A172 (cell line): ENCODE data around the gene PHF13.

DNA sequence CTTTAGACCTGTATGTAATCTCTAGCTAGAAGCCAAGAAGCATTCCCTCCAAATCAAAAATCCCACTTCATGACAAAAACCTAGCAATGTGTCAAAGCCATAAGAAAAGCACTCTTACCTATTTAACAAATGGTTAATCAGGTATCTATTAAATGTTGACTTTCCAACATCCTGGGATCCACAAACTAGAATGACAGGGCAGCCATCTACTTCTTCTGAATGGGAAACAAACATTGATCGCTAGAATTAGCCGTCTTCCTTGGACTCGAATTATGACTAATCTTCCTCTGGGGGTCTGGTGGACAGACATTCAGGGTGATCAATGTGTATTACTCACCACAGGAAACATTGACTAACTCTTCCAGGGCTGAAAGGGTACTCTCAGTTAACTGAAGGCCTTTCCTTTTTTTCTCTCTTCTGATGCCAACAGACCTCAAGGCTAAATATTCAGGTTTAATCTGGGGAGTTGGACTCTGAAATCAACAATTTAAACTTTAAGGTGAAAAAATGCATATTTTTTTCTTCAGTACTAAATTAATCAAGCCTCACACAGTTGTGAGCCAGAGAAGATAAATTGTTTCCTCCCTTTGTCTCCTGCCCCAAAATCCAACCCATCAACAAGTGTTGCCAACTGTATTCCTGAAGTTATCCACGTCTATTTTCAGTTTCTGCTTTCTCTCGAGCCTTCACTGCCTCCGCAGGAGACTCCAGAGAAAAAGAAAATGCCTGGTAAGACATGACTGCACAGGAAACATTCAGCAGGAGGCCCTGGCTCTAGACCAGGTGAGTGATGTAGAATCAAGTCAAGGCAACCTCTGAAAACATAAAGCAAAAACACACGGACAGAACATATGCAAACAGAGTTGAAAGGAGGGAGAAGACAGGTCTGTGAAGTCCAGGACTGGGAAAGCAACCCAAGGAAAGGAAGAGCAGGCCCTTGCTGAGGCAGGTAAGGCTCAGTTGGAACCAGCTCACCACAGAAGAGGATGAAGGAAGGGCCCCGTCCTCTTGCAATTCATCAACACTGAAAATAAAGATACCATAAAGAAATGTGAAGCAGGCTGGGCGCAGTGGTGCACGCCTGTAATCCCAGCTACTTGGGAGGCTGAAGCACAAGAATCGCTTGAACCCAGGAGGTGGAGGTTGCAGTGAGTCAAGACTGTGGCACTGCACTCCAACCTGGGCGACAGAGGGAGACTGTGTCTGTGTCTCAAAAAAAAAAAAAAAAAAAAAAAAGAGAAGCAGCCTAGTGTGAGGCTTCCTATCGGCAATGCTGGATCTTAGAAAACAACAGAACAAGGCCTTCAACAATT lies 9.1 kb downstream of the NOL9 start:
- RAMPAGE, long total RNA, result no peak

DNA sequence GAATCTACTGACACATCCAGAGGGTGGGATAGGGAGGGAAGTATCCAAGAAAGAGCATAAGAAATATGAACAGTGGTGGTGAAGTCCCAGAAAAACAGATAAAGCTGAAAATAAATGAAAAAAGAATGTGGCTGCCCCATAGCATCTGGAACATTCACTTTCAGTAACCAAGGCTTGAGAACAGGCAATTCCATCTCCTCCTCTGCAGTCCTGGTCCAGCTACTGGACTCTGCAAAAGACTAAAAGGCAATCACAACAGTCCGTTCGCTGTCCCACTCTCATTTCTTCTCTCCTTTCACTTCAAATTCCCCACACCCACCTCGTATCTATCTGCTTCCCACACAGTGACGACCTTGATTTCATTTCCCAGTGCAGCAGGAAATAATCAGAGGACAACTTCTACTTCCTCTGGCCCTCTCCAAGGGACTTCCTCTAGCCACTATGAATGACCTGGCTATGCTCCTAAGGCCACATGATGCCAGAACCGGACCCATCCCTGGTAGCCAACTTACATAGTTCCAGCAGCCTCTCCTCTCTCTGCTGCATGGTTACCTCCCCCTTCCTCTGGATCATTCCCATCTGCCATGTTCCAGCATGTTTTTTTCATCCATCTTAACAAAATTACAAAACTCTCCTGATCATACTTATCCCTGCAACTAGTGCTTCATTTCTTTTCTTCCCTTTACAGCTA lies 8.0 kb downstream of the NOL9 start:
- RAMPAGE, long total RNA, result no peak

DNA sequence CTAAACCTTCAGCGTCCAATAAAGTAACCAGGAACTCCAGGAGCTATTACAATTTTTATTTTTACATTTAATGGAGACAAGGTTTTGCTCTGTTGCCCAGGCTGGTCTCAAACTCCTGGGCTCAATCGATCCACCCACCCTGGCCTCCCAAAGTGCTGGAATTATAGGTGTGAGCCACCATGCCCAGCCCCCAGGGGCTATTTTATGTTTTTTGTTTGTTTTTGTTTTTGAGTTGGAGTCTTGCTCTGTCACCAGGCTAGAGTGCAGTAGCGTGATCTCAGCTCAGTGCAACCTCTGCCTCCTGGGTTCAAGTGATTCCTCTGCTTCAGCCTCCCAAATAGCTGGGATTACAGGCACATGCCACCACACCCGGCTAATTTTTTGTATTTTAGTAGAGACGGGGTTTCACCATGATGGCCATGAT lies 3.0 kb downstream of the ZBTB48 start:
- RAMPAGE, long total RNA, result no peak

GRCh38 chr1:6585713-6586240 lies 6.0 kb downstream of the ZBTB48 start:
- RAMPAGE, long total RNA, result no peak

DNA sequence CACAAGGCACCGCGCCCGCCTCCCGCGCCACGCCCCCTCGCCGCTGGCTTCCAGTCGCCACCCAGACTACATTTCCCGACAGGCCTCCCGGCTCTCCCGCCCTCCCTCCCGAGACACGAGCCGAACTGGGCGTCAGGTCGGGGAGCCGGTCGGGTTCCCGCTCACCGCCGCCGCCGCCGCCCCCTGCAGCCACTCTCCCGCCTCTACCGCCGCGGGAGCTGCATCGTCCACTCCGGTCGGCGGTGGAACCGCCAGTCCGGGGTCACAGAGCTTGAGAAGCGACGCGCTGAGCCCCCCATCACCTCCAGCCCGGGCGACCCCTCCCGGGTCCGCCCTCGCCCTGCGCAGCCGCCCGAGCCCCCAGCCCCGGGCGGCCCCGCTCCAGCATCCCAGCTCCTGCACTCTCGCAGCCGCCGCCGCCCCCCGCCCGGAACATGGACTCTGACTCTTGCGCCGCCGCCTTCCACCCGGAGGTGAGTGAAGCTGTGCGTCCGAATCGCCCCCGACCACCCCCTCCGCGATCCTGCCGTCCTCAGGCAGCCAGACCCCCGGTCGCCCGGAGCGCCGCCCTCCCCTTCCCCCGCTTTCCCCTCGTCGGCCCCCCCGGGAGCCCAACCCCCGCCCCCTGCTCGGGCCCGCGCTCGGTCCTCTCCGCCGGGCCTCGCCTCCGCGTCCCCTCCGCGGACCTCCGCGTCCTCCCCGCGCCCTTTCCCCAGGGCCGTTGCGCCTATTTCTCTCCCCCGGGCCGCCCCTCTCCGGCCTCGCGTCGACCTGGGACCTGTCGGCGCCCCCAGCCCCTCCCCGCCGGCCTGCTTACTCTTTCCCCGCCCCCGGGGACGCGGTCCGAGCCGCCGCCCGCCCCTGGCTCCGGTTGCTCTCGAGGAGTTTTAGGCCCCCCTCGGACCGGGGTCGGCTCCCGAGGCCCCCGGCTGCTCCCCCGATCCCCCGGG lies at the start of gene PHF13:
TSS of gene PHF13 (plus strand) at position 99 of the 950 bp plus-strand sequence.
- RAMPAGE, long total RNA, result no peak

DNA sequence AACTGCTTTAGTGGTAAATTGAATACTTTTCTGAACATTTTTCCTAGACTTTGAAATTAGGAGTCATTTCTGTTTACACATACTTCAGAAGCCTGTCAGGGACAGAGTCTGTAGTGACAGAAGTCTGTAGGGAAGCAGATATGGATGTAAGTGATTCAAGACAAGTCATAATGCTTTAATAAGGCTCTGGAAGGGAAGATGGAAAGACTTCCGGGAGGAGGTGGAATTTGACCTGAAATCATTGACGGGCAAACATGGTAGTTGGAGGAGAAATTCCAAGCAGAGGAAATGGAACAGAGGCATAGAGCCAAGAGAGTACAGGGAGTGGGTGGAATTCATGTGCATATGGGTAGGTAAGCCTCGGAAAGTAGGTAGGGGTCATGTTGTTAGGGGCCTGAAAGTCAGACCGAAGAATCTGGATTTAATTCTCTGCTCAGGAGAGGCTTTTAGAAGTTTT lies 22.5 kb downstream of the CAMTA1 start:
- RAMPAGE, long total RNA, result no peak

GRCh38 chr1:6822530-6822816 lies 37.2 kb downstream of the CAMTA1 start:
- RAMPAGE, long total RNA, result no peak

DNA sequence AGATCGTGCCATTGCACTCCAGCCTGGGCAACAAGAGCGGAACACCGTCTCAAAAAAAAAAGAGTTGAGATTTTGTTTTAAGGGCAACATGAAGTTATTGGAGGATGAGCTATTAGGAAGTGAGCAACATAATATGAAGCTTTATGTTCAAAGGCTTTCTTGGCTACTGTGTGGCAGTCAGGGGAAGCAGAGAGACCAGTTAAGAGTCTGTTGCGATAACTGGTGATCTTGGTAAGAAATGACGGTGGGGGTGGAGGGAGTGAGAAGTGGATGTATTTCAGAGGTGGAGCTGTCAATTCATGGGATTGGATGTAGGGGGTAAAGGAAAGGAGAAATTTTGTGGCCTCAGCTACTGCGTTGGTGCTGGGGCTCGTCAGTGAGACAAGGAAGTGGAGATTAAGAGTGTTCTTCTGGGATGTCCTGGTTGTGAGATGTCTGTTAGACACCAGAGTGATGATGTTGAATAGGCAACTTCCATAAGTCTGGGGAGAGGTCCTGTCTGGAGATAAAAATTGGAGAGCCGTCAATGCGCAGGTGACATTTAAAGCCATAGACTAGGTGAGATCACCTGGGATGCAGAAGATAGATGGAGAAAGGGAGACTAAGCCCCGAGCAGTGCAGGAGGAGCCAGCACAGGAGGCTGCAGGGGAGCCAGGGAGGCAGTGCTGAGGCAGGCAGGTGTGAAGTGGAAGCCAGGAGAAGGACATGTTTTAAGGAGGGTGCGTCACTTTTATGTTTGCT lies 55.1 kb downstream of the CAMTA1 start:
- RAMPAGE, long total RNA, result no peak

DNA sequence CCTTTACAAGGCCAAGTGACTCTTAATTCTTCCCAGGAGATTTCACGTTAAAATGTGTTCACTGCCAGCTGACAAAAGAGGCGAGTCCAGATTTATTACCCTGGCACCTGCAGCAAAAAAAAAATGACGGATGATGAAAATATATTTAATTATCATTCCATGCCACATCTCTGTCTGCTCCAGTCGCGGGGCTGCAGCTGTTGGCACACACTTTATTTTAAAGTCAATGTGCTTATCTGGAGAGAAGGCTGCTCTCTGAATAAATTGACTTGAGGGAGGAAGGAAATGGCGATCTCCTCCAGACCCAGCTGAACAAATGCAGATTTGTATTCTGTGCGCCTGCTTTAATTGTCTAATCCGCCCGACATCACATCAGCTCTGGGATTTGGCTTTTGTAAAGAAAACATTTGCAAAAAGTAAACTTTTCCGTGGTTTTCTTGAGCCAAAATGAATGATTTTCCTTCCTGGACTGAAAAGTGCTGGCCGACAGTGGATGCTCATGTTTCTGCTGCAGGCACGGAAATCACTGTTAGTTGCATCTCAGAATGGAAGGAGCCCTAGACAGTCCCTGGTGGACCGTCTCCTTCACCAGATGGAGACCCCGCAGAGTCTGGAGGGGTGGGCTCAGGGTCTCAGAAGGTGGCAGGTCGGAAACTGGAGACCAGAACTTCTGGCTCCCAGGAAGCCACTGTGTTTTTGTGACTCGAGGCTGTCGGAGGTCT lies 150.2 kb downstream of the CAMTA1 start:
- RAMPAGE, long total RNA, result no peak

- RAMPAGE, long total RNA, result no peak
These were observed 467.5 kb downstream of the CAMTA1 start for GRCh38 chr1:7252619-7253299.

DNA sequence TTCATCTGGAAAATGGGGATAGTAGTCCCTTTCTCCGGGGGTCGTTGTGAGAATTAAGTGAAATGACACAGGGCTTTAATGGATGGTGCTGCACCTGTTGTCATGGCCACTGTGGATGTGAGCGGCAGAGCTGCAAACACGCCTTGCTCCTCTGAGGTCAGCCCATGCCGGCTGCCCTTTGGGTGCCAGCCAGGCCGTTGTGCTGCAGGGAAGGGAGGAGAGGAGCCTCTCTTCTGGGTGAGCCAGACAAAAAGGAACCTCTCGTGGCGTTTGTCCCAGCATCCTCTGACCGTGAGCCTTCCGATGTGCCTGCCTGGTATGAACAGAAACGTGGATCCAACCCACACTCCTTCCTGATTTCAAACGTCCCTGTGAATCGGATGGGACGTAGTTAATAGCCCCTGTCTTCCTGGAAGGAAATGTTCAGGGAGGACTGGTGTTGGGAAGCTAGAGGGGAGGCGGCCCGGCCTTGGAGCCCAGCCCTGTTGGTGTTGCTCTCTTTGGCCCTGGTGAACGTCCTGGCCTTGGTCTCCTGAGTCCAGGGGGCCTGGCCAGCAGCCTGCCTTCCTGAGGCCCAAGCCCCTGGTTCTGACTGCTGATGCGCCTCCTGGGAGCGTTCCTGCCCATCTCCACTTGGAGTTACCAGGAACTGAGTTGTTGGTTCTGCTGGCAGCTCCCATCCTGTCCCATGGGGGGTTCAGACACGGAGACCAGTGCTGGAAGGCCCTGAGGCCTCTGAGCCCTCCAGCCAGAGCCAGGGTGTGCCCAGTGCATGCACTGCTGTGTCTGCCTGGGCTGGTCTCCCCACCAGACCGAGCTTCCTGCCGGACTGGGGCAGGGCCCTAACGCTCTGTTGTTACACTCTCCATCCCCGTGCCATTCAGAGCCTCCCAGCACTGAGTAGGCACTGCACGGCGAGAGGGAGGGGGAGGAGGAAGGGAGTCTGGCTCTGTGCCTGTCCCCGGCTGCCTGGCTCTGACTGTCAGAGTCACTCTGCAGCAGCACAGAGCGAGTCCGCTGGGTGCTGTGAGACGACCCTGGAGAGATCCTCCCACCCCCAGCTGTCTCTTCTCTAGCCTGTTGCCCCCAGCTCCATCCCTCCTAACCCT lies 382.6 kb upstream of the VAMP3 start:
- RAMPAGE, long total RNA, result no peak

DNA sequence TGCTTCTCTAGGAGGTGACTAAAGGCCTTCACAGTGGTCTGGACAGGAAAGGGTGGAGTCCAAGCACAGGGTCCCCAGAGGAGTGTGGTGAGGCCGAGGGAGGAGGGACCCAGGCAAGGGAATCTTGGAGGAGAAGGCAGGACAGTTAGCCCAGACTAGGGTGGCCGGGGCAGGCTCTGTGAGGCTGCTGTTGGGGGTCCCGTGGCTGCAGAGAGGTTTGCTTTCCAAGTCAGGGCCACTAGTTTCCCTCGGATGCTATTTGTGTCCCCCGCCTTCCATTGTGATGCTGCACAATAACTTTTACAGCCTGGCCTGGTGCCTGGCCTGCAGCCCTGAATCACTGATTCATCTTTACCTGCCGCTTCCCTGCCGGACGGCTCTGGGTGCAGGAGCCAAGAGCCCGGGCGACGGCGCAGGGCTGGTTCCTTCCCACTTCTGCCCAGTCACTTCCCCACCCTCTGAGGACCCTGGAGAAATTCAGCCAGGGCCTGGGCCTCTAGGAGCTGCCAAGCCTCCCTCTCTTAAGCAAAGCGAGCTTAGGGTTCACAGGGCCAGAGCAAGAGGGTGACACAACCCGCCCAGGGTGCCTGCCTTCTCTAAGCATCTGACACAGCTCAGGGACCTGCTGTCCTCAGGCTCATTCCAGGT lies 381.3 kb upstream of the VAMP3 start:
- RAMPAGE, long total RNA, result no peak

- RAMPAGE, long total RNA, result no peak
These were observed 329.6 kb upstream of the VAMP3 start for GRCh38 chr1:7441393-7442030.

DNA sequence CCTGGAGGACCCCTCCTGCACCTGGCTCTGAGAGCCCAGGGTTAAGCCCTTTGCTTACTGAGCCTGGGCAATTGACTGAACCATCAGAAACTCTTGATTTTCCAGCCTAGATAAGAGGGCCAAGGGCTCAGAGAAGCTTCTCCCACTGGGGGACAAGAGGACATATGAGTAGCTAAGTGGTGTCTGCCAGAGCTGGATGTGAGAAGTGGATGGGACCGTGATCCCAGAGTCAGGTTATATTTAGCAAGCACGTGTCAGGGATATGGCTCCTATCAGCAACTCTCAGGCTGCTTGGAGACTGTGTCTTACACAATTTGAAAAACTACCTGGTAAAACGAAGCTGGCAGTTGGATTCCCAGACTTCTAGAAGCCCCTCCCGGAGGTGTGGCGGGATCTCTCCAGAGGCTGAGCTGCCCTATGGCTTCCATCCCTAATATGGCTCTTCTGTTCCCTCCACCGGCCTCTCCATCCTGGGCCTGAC lies 253.2 kb upstream of the VAMP3 start:
- RAMPAGE, long total RNA, result no peak

DNA sequence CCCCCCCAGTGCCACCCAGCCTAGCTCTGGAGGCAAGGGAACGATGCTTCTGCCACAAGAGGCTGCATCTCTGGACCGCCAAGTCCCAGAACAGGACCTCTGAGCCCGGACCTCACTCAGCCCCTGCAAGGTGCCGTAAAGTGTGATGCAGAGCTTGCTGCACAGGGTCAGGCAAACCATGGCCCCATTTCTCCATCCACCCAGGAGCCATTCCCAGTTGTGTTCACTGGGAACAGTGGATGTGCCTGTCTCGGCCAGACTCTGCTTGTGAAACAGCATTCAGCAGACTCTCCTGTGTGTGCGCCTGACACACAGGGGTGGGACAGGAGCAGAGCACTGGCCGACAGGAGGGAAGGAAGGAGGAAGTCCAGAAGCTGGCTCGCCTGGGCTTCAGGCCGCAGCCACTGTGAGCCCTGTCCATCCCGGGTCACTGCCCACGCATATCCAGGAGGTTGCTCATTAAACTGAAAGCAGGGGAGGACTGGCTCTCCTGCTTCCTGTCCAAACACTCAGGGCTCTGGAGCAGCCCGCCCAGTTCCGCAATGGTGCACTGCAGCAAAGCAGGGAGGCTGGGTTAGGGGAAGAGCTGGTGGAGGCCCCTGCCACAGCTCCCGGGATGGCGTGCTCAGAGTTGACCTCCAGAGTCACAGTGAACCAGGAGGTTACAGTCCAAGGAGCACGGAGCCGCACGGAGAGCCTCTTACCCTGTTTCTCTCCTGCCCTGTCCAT lies 218.7 kb upstream of the VAMP3 start:
- RAMPAGE, long total RNA, result no peak

GRCh38 chr1:7645092-7645569 lies 126.0 kb upstream of the VAMP3 start:
- RAMPAGE, long total RNA, result no peak

DNA sequence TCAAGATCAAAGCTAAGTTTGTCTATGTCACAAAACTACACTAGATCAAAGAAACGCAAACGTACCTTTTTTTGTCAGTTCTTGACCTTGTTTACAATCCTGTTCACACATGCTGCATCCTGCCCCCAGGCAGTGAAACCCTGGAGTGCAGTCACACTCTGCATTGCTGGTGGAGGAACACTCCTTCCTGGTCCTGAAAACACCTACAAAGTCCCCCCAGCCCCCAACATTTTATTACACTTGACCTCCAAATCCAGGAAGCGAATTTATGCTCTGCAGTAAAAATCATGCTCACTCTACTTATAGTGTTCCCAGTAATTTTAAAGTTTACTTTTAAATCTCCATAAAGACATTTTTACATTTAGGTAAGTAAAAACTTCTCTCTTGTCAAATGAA lies 2.5 kb downstream of the TNFRSF9 start:
- RAMPAGE, long total RNA, result no peak

DNA sequence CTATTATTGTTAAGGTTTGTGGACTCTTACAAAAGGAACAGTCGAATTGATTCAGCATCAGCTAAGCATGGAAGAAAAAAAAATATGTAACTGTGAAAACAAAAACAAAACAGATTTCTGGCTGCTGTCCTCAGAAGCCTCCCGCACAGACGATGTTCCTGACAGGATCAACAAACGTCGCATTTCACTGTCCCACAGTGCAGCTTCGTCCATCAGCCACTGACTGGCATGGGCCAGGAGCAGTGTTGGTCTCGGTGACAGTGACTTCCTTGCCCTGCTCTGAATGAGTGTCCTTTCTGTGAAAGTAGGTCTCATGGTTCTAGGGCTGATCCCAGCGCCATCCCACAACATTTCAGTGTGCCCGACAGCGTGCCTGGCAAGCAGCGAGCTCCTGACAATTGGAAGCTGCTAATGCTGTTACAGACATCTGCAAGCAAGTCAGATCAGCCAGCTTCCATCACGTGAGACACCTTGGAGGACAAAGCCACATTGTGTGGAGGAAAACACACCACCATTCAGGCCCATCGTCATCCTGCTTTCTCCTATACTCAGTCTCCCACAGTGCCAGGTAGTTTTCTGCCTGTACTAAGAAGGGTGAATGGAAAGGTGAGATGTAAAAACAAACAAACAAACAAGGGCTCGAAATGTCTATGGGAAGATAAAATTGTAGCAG lies 22.0 kb downstream of the ERRFI1 start:
- RAMPAGE, long total RNA, result no peak

DNA sequence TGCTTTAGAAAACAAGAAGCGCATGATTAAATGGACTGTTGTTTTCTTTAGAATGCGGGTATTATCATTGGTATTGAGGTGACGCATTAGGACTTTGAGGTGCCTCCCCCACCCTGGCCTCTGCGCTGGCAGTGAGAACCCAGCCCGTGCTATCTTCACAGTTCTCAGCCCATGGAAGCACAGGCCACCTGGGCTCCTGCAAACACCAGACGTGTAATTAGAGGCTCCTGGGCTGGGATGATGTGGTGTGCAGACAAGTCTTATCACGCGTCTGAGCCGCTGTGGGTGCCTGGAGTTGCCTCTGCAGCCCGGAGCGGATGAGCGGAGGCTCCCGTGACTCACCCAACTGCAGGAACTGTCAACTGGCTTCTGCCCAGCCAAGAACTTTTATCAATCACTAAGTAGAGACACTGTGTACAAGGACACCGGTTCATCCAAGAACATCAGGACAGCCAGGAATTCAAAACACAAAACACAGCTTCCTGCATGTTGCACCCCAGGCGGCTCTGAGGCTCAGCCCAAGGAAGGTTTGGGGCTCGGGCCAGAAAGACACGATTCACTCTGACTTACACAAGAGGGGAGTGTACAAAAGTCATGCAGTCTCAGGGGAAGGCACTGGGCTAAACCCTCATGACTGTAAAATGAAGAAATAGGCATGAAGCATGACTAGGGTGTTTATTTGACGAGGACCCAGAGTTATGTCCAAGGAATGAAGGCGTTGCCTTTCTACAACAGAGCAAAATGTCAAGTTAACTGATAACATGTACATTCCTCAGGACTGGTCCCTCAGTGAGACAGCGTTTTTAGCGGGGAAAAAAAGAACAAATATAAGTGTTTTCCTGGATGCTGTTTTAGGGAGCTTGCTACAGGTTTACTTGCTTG lies 21.2 kb downstream of the ERRFI1 start:
- RAMPAGE, long total RNA, result no peak

DNA sequence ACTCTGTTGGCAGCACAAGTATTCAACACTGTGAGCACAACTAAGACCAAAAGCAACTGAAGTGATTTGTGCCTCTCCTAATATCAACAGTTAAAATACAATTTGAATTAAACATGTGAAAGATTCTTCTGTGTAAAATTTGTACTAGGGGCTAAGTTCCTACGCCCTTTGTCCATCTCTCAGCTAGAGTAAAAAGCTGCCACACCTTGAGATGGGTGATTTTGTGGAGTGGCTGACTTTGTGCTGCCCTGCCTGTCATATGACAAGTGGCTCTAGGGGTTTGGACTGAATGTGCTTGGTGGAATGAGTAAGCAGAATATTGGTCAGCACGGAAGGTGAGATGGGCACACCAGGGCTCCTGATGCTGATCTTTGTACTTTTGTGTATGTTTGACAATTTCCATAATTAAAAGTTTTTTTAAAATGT lies 133.7 kb upstream of the SLC45A1 start:
- RAMPAGE, long total RNA, result no peak